Bile duct (tissue), 1 donor: ENCODE measurements around the genes TSPY2, TSPY9, VCY1B, RBMY1B and RBMY1F.

- PRO-cap = no peak
Measured at GRCh38 chrY:5311242-5311441, 311.0 kb downstream of the PCDH11Y start.

DNA sequence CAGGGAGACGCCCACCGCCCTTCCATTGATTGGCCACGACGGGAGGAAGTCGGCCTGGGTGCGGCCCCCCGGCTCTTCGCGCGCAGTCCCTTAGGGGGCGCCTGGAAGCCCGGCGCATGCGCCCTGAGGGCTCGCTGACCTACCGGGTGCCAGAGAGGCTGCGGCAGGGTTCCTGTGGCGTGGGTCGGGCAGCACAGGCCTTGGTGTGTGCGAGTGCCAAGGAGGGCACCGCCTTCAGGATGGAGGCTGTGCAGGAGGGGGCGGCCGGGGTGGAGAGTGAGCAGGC, at the start of gene TSPY2:
TSPY2 (plus strand) TSS at position 71 of the 286 bp plus-strand sequence.
- PRO-cap = no peak

DNA sequence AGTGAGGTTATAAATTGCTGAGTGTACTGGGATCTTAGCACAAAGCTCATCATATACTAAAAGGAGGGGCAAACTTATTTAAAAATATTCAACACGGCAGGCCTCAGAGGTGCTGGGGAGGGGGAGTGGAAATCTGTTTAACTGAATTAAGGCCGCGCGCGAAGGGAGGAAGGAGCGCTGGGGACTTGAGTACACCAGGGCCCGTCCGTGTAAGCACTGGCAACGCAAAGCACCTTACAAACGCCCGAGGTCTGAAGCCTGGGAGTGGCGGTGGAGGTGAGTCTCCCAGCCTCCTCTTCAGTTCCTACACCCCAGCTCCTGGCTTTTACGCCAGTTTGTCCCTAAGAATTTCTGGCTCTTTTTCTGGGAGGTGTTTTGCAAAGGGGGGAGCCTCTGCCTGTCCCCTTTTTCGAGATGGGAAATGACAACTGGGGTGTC, 650 bp upstream of the TBL1Y start:
- PRO-cap = no peak

- PRO-cap = no peak
Measured at GRCh38 chrY:7274556-7275391, 363.2 kb upstream of the AMELY start.

DNA sequence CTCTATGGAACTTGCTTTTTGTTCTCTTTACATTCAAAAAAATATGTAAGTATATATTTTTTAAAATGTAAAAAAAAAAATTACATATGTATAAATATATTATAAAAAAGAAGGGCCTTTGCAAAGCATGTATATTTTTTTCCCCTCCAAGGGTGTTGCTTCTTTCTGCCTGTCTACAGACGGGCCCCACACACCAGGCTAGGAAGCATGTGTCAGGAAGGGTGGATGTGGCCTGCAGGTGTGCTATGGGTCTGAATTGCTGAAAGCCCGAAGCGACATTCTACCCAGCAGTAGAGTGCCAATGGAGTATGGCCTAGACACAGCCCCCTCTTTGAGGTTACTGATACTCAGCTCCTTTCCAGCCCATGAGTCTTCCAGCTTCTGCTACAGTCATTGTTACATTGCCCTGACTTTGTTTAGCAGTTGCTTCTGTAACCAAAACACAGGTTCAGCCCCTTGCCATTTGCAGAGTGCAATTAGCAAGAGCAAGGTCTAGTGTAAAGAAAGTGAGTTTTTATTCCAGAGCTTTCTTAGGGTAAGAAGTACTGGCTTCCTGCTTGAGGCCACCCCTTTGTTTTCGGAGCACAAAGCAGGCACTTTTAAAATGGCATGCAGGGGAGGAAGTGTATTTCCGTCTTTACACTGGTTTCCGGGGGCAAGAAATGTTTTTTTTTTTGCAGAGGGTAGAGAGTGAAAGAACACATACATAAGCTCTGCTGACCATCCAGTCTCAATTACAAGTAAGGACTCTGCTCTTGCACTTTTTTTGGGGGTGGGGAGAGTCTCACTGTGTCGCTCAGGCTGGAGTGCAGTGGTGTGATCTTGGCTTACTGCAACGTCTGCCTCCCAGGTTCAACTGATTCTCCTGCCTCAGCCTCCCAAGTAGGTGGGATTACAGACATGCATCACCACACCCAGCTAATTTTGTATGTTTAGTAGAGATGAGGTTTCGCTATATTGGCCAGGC, 428.0 kb upstream of the AMELY start:
- PRO-cap = no peak

DNA sequence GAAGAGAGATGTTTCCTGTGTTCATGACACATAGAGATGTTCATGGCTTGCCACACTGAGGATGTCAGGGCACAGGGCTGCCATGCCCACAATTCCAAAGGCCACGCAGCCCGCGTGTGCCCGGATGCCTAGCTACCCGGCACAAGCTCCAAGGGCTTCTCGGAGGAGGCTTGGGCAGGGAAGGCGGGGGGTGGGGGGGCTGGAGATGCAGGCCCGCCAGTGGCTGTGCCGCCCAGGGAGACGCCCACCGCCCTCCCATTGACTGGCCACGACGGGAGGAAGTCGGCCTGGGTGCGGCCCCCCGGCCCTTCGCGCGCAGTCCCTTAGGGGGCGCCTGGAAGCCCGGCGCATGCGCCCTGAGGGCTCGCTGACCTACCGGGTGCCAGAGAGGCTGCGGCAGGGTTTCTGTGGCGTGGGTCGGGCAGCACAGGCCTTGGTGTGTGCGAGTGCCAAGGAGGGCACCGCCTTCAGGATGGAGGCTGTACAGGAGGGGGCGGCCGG, at the start of gene TSPY9:
TSPY9 (plus strand) TSS at position 304 of the 501 bp plus-strand sequence.
- PRO-cap = no peak

- PRO-cap = no peak
Measured at GRCh38 chrY:9580496-9580823, 52.8 kb downstream of the TSPY10 start.

GRCh38 chrY:13702434-13703042, 1.2 kb upstream of the TMSB4Y start:
- PRO-cap = no peak

- PRO-cap = no peak
Measured at GRCh38 chrY:14055975-14056521, at the start of gene VCY1B. VCY1B (plus strand) TSS chrY:14056227.

- PRO-cap = no peak
Measured at GRCh38 chrY:14559214-14559676, 34.9 kb downstream of the NLGN4Y start.

GRCh38 chrY:17342351-17342756, 537.7 kb downstream of the CDY2B start:
- PRO-cap = no peak

- PRO-cap = no peak
Measured at GRCh38 chrY:20574962-20575270, 660 bp upstream of the EIF1AY start.

DNA sequence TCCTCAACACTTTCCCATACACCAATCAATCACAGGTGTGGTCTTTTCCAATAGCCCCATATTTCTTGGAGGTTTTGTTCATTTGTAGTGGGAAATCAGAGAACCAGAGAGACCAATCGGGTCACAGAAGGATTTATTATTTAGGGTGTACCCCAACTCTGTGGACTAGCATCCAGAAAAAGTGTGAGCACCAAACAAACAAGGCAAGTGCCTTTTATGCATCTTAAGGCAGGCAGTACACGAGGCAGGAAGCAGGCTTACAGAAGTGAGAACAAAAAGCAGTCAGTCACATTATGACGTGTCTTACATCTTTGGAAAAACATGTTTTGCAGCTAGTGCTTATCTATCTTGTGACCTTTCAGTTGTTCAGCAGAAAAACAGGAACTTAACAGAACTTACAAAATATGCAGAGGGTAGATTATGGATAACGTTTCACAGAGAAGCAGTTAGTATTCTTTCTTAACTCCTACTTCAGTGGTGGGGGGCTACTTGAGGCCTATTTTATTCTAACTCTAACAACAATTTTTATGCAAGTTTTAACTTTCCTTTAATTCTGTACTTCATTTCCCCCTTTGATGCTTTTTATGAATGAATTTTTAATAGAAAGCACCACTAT, 270.9 kb upstream of the RBMY1B start:
- PRO-cap = no peak

- PRO-cap = no peak
Measured at GRCh38 chrY:21511112-21511436, at the start of gene RBMY1B. RBMY1B (plus strand) TSS chrY:21511338.

- PRO-cap = no peak
Measured at GRCh38 chrY:22182722-22183182, at the start of gene RBMY1F. RBMY1F (minus strand) TSS chrY:22182923.

DNA sequence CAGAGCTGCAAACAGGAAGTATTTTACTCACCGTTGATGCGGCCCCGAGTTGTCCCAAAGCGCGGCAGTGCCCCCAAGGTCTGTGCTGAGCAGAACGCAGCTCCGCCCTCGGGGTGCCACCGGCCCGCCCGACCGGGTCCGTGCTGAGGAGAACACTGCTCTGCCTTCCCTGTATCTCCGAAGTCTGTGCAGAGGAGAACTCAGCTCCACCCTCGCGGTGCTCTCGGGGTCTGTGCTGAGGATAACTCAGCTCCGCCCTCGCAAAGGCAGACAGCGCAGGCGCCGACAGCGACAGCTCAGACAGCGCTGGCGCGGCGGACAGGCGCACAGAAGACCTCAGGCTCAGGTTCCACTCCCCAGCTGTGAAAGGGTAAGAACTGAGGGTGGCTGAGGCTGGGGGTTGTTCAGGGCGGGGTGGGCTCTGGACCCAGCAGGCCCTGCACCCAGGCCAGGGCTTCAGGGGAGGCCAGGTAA, 787.0 kb downstream of the CDY1 start:
- PRO-cap = no peak